A673 (cell line): ENCODE measurements around a stretch of chr10.

DNA sequence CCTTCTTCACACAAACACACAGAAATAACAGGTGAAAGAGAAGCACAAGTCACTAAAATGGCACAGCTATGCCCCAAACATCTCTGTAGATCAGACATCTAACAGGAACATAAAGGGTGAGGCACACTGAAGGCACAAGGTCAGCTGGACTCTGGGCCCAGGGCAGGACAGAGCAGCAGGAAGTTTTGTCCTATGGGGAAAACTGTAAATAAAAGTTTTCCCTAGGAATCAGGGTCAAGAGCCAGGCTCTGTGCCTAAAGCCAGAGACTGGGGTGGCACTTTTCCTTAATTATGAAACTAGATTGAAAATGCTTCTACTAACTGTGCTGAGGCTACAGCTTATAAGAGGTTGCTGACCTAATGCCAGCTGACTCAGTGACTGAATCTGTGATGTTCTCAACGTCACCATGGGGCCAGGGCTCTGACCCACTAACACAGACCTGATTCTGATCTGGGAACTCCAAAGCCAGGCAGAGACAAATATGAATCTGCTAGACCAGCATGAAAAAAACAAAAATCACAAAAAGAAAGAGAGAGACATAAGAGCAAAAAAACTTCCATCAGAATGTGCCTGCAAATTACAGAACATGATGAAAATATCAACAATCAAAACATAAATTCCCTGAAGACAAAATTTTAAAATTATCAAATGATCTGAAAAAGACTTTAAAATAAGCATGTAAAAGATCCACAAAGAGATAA is 16.2 kb downstream of the USP6NL start:
- PRO-cap: no peak

GRCh38 chr10:11625078-11625465 is 13.6 kb upstream of the USP6NL start:
- PRO-cap: no peak

- PRO-cap: no peak
Measured at GRCh38 chr10:11631831-11632593, 20.6 kb upstream of the USP6NL start.

GRCh38 chr10:11664059-11664677 is 52.7 kb upstream of the USP6NL start:
- PRO-cap: no peak

DNA sequence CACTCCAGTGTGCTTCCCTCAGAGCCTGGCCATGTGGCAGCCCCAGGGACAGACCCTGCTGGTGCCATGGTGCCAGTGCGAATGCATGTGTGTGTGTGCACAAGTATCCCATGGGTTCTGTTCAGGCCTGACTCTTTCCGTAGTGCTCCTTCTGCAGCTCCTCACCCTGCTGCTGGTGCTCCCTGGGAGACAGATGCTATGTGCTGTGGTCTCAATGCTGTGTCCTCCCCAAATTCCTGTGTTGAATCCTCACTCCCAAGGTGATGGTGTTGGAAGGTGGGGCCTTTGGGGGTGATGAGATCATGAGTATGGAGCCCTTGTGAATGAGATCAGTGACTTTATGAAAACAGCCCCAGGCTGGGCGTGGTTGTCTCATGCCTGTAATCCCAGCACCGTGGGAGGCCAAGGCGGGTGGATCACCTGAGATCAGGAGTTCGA is 16.6 kb downstream of the ECHDC3 start:
- PRO-cap: no peak

DNA sequence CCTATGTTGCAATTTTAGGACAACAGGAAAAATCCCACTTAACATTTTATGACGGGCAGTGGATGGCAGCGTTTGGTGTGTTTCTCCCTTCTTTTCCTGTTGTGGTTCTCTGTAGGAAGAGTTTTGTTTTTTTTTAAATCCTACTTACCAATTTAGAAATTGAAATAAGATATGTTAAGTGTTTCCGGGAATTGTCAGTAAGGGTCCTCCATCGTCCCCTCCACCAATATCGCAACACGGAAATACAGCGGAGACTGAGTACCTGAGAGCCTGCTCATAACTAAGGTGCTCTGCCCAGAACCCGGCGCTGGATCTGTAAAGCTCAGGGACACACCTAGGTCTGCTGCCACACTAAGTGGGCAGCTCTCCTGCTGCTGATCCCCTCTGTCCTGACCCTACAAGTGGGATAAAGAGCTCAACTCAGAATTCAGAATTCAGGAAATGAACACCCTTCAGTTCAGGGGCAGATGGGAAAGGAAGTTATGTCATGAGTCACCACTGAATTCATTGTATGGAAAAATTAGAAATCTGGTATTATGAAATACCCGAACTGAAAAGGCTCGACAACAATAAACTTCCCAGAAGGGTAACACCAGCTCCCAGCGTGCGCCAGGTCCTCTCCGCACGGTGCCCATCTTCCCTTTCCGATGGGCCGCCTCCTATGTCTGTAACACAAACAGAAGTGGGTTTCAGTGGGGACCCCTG is 9.1 kb upstream of the PROSER2 start:
- PRO-cap: bidirectional peak, plus-strand start at position 241 of the sequence, minus-strand start at position 111 of the sequence; bidirectional peak, plus-strand start at position 581 of the sequence, minus-strand start at position 403 of the sequence

- PRO-cap: no peak
Measured at GRCh38 chr10:11825499-11826552, 2.7 kb downstream of the PROSER2 start.

DNA sequence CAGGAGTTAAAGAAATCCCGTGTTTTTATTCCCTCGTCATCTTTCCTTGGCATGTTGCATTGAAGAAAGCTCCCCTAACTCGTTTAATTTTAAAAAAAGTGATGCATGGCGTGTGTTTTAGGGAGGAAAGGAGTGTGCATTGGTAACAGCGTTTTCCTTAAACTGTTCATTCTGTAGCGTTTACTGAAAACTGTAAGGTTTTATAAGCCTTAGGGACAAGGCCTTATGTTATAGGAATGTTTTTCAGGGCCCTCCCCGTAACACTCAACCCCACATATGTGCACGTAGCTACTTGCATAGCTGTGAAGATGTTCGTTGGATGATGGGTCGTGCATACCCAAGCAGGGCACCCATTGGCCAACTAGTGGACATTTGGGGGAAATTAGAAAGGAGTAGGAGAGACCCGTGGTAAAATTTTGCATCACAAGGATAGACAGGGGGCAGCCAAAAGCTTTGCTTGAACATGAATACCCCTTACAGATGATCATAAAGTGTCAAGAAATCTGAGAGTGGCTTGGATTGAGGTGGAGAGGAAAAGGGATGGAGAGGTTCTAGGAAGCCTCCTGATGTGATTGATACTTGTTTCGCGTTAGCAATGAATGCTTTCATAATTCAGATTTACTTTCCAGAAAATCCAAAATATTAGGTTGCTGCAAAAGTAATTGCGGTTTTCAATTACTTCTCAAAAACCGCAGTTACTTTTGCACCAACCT is 789 bp downstream of the SEC61A2 start:
- PRO-cap: no peak

DNA sequence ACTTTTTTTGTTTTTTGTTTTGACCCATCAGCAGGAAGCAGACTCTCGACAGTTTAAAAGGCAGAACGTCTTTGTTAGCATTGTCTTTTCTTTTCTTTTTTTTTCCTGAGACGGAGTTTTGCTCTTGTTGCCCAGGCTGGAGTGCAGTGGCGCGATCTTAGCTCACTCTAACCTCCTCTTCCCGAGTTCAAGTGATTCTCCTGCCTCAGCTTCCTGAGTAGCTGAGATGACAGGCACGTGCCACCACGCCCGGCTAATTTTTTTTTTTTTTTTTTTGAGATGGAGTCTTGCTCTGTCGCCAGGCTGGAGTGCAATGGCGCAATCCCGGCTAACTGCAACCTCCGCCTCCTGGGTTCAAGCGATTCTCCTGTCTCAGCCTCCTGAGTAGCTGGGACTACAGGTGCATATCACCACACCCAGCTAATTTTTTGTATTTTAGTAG is 27.8 kb downstream of the SEC61A2 start:
- PRO-cap: no peak

DNA sequence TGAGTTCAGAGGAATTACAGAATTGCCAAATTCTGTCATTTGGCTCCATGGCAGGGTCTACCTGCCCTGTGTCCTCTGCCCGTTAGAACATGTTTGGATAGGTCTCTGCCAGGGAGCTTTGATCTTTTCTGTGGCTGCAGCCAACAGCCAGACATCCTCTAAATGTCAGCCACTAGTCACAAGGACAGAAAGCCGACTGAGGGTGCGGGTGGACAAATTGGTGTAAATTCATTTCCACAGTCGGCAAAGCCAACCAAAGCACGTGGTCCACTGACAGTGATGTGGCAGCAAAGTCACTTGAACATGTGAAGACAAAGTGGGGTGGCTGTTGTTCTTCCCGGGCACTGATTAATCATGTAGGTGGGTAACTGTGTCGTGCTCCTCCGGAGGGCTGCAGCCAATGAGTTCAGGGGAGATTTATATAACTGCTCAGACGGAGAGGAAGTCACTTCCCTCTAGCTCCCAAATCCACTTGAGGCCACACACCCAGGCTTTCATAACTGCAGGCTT is 26.7 kb upstream of the CAMK1D start:
- PRO-cap: no peak

DNA sequence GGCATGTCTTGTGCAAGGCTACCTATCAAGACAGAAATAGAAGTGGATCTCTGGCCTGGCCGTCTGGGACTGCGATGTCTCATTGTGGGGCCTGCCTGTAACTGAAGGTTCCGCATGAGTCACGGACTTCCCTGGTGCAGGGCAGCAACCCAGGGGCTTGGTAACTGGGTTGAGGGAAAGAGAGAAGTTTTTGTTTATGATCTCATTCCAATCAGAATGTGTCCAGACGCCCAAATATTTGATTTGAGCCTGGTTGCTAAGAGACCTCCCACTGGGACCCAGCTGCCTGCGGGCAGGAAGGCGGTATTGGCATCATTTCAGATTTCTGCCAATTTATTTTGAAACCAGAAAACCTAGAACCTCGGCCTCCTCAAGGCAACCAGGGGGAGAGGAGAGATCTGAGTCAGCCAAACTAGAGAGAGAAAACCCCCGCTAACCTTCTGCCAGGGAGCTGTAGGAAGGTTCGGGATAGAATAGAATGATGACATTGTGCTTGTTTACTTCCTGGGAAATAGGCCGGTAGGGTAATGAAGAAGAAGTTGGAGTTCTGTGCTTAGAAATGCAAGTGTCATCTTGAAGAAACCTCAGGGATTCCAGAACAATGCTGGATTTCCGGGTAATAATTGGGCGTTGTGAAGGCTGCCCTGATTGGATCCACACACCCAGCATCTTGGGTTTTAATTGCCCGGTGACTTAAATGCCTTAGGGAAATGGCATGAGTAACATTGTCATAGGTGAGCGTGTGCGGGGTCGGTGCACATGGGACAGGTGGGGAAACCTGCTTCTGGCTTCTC is 15.5 kb upstream of the CAMK1D start:
- PRO-cap: bidirectional peak, plus-strand start at position 383 of the sequence, minus-strand start at position 73 of the sequence

DNA sequence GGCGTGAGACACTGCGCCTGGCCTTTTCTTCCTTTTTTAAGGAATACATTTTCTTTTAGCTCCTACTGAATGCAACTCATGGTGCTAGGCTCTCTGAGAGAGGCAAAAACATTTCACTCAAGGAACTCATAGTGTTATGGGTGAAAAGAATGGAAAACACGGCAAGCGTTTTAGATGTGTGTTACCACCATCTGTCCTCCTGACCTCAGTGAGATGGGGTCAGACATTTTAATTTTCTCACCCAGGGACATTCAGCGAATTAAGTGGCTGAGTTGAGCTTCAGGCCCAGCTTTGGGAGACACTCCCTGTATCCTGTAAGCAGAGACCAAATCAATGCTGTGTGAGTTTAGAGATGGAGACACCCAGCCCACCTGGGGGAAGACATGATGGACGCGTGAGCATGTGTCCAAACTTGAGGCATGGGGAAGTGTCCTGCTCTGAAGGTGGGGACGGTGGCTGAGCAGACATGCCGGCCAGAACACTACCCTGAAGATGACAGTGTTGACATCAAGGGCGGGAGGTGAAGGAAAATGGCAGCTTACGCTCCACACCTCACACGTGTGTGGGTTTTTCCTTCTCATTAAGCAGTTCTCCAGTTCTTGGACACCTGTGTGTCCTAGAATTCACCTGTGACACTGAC is 44.1 kb downstream of the CAMK1D start:
- PRO-cap: no peak

DNA sequence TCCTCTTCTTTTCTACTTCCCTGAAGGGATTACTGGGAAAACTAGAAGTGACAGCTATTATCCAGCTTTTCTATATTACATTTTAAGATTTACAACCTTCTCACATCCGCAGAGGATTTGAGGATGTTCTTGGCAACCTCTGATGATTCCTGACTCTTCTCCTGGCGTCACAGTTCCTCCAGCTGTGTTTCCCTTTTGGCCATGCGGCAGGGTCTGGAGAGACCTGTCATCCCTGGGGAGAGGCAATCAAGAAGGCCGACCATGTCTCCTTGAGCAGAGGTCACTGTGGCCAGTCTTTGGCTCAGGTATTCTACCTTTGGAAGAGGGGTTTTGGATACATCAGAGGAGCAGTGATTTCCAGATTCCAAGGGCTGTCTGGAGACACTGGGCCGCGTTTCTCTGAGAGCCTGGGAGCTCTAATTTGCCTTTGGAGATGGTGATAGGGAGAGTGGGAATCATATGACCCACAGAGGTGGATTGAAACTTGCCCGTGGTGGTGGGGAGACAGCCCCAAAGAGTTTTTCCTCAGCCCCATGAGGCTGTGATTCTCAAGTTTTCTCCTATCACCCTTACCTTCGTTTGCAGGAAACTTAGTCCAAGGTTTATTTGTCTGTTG is 82.5 kb downstream of the CAMK1D start:
- PRO-cap: no peak

GRCh38 chr10:12590950-12591728 is 241.8 kb downstream of the CAMK1D start:
- PRO-cap: no peak

GRCh38 chr10:12628921-12629281 is 279.6 kb downstream of the CAMK1D start:
- PRO-cap: no peak

GRCh38 chr10:12637667-12638670 is 288.6 kb downstream of the CAMK1D start:
- PRO-cap: no peak

DNA sequence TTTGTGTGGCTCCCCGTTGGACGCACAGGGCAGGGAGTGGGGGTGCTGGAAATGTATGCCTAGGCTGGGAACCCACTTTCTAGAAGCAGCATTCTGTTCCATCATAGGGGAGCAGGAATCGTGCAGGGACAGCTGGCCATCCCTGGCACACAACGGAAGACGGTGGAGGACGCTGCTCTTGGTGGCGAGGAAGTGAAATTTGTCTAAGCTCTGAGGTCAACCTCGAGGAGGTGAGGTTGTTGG is 299.5 kb downstream of the CCDC3 start:
- PRO-cap: no peak

- PRO-cap: no peak
Measured at GRCh38 chr10:12706311-12706995, 295.1 kb downstream of the CCDC3 start.

DNA sequence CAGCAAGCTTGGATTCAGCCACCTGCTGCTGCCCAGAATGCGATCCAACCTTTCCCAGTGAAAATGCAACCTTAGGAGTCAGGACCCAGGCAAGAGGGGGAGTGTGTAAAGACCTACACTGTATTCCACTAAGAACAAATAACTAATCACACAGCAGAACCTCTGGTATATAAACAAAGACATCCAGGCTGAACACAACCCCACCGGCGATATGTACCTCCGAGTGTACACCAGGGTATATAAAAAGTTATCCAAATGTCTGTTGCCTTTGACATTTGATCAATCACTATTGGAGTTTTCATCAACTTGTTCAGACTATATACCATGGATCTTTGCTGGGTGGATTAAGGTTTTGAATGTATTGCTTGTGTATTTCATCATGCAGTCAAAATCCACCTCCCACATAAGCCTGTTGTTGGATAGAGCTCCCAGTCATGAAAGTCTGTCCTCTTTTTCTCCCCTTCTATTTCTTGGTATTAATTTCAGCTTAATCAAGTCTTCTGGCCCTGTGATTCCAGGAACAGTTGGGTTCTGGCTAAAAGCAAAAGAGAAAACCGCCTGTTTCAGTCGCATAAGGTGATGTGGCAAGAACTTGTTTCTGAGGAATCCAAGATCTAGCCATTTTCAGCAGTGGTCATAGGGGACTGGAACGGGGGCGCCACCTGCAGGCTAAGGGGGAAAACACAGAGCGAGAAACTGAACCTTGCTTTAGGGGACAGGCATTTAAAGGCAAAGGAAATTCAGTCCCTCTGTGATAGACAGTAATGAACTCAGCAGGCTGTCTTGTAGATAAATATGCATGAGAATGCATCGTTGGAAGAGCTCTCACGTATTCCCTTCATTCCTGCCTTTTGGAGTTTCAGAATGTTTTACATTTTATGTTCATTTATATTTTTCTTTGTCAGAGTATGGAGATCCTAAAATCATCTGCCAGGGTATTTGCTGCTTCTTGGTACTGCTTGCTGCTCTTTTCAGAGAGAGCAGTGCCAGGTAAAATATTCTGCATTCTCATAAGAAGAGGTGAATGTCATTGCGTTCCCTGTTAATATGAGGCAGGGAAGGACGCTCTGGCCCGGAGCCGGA is 290.5 kb downstream of the CCDC3 start:
- PRO-cap: bidirectional peak, plus-strand start at position 404 of the sequence, minus-strand start at position 291 of the sequence; bidirectional peak, plus-strand start at position 752 of the sequence, minus-strand start at position 646 of the sequence

DNA sequence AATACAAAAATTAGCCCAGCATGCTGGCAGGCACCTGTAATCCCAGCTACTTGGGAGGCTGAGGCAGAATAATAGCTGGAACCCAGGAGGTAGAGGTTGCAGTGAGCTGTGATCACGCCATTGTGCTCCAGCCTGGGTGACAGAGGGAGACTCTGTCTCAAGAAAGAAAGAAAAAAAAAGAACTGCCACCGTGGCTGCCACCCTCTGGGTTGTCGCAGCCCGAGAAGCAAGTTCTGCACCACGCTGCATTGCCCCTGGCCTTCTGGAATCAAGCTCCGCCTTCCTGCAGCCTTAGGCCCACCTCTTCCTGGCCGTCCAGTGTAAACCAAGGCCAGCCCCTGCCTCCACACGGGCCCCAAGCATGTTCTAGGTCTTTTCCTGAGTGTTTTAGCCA is 189.1 kb downstream of the CCDC3 start:
- PRO-cap: no peak